Cerebellum (tissue), 5 donors: ENCODE data around the genes DUSP19 and GULP1.

DNA sequence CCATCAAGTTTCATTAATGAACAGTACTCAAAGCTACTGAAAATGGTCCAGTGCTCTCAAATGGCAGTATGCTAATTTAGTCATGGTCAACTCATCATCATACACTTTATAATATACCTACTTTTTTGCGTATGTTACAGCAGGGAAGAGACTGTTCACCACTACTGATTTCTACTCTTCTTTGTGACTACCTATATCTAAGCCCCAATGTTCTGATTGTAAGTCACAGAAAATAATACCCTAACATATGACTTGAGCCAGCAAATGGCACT lies 267.2 kb downstream of the ZNF385B start:
- PRO-cap, 3 experiments: no peak in any of the 3 experiments
- RAMPAGE, long total RNA: no peak

GRCh38 chr2:180873159-180873687 lies 107.2 kb upstream of the UBE2E3 start:
- PRO-cap, 3 experiments: no peak in any of the 3 experiments
- RAMPAGE, long total RNA: no peak

- PRO-cap, 3 experiments: no peak in any of the 3 experiments
- RAMPAGE, long total RNA: no peak
Measured at GRCh38 chr2:181013080-181014120, 33.0 kb downstream of the UBE2E3 start.

- PRO-cap, 3 experiments: no peak in any of the 3 experiments
- RAMPAGE, long total RNA: no peak
Measured at GRCh38 chr2:181223130-181223574, 234.0 kb upstream of the ITGA4 start.

- PRO-cap, 3 experiments: no peak in any of the 3 experiments
- RAMPAGE, long total RNA: no peak
Measured at GRCh38 chr2:181307450-181307962, 149.7 kb upstream of the ITGA4 start.

DNA sequence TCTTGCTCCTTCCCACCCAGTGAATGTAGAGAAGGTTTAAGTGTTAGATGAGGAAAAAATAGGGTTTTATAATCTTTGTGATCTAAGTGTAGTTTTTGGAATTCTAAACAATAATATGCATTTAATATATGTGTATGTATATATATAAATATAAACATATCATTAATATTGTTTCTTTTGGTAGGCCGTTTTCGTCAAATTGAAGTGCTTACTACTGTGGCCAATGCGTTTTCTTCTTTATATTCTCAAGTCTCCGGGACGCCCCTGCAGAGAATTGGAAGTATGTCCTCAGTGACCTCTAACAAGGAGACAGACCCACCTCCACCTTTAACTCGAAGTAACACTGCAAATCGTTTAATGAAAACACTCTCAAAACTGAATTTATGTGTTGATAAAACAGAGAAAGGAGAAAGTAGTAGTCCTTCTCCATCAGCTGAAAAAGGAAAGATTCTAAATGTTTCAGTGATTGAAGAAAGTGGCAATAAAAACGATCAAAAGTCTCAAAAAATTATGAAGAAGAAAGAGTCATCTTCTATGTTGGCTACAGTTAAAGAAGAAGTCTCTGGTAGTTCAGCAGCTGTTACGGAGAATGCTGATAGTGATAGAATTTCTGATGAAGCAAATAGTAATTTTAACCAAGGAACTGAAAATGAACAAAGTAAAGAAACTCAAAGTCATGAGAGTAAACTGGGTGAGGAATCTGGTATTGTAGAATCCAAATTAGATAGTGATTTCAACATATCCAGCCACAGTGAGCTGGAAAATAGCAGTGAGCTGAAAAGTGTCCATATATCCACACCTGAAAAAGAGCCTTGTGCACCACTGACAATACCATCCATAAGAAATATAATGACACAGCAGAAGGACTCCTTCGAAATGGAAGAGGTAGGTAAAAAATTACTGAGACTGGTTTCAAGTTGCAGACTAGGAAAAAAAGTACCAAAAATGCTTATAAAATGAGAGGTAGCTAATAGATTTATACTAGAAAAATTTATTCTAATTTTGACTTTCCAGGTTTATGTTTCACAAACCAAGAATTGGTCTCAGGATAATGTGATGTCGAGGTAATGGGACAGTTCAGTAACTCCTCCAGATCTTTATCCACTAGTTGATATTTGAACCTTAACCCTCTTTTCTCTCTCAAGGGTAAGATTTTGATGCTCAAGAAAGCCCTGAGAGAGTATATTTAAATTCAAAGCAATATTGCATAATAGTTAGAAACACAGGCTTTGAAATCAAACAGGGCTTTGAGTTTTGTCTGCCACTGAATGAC lies 10.5 kb downstream of the ITPRID2 start:
- PRO-cap, 3 experiments: no peak in any of the 3 experiments
- RAMPAGE, long total RNA: no peak

DNA sequence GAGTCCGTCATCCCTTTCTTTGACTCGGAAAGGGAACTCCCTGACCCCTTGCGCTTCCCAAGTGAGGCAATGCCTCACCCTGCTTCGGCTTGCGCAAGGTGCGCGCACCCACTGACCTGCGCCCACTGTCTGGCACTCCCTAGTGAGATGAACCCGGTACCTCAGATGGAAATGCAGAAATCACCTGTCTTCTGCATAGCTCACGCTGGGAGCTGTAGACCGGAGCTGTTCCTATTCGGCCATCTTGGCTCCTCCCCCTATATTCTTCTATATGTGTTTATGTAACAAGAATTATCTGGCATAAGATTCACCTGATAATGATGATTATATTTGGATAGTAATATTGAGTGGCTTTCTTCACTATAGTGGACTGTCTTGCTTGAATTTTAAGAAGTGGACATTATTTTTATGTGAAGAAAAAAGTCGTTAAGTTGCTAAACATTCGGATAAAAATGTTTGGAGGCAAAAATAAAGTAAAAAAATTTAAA lies 45.4 kb downstream of the PPP1R1C start:
- PRO-cap, 3 experiments: no peak in any of the 3 experiments
- RAMPAGE, long total RNA: no peak

- PRO-cap, 3 experiments: no peak in any of the 3 experiments
- RAMPAGE, long total RNA: no peak
Measured at GRCh38 chr2:182055859-182056332, 70.2 kb downstream of the PPP1R1C start.

DNA sequence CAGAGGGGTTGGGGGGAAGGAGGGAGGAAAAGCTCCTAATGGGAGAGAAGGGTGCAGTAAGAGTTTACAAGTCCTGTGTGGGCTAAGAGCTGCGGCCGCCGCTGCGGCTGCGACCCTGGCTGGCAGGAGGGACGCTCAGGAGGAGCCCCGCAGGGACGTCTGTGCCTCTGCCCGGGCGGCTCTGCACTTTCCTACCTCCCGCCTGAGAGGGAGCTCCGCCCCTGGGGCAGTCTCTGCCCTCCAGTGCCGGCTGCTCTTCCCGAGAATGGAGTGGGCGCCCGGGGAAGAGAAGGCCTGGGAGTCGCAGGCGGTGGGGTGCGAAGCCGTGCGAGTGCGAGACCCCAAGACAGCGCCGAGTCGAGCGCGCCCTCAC lies 549 bp upstream of the FRZB start:
- PRO-cap, 3 experiments: no peak in any of the 3 experiments
- RAMPAGE, long total RNA: no peak

GRCh38 chr2:183078569-183079458 lies at the start of gene DUSP19:
TSS of gene DUSP19 (plus strand) at chr2:183078747.
- PRO-cap, 3 experiments: peak in 3 of 3 experiments; most common plus-strand start chr2:183078793 (in 2); most common minus-strand start chr2:183078685 (in 2)
- RAMPAGE, long total RNA: no peak

GRCh38 chr2:184242189-184242462 lies 356.2 kb upstream of the ZNF804A start:
- PRO-cap, 3 experiments: no peak in any of the 3 experiments
- RAMPAGE, long total RNA: no peak

- PRO-cap, 3 experiments: no peak in any of the 3 experiments
- RAMPAGE, long total RNA: no peak
Measured at GRCh38 chr2:186180392-186180981, 305.6 kb upstream of the ZC3H15 start.

DNA sequence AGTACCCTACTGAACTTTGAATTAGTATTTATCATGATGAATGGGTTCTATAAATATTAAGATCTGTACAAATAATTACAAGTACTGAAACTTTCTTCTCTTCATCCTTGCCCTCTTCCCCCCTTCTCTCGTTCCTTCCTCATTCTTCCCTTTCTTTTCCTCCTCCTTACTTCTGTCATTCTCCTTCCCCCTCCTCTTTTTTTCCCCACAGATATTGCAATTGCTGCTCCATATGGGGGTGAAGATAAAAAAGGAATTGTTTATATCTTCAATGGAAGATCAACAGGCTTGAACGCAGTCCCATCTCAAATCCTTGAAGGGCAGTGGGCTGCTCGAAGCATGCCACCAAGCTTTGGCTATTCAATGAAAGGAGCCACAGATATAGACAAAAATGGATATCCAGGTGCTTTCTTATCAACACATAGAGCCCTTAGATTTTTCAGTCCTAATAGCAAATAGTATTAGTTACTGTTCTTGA lies 47.3 kb upstream of the FAM171B start:
- PRO-cap, 3 experiments: no peak in any of the 3 experiments
- RAMPAGE, long total RNA: no peak

DNA sequence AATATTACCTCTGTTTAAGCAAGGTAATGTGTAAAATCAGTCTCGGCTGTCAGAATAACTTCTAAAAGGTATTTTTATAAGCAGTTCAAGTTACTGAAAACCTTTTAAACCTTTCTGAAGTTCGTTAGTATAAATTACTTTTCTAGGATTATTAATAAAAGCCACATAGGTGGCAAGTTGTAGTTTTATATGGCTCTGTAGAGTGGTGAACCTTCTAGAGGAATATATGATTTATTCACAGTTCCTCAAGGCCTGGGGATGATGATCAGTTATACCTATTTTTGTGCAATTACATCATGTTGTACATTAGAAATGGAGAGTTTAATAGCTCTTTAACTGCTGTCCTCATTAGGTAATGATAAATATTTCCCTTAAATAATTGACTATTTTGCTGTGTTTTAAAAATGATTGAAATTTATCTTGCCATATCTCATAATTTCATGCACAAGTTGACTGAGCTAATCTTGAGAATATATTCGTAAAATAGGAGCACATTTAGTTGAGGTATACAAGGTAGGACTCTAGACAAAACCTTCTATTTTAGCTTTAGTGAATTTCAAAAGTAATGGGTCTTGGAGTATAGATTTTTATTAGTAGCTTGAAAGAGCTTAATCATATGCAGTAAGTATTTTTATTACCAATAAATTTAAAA lies 15.3 kb upstream of the FAM171B start:
- PRO-cap, 3 experiments: no peak in any of the 3 experiments
- RAMPAGE, long total RNA: no peak

- PRO-cap, 3 experiments: no peak in any of the 3 experiments
- RAMPAGE, long total RNA: no peak
Measured at GRCh38 chr2:187504785-187505737, 49.2 kb downstream of the TFPI start.

- PRO-cap, 3 experiments: no peak in any of the 3 experiments
- RAMPAGE, long total RNA: no peak
Measured at GRCh38 chr2:188278320-188279156, 13.1 kb upstream of the GULP1 start.

DNA sequence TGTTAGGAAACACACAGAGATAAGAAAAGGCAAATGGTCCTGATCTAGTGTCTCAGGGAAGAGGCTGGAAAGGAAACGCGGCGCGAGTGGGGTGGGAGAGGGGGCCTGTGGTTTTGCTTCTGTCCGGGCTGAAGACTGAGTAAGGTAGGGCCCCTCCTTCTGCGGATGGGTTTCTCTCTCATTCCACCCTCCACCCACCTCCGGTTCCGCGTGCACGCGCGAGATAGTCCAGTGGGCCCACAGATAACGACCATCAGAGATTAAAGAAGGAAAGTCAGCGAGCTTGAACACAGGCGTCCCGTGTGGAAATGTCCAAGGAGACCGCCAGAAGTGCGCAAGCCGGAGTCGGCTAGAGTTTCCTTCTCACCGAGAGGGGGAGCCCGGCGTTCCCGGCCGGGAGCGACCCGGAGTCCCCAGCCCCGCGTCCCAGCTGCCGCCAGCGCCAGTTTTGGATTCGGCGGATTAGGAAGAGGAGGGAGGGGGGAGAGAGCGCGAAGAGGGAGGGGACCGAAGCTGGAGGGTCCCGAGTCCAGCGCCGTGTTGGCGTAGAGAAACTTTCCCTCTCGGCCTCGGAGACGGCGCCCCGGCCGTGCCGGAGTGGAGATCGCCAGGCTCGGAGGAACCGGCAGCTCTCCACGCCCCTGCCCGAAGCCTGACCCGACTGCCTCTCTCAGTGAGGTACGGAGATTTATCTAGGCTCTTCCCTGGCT lies at the start of gene GULP1:
TSS of gene GULP1 (plus strand) at position 386 of the 710 bp plus-strand sequence.
- PRO-cap, 3 experiments: no peak in any of the 3 experiments
- RAMPAGE, long total RNA: no peak

DNA sequence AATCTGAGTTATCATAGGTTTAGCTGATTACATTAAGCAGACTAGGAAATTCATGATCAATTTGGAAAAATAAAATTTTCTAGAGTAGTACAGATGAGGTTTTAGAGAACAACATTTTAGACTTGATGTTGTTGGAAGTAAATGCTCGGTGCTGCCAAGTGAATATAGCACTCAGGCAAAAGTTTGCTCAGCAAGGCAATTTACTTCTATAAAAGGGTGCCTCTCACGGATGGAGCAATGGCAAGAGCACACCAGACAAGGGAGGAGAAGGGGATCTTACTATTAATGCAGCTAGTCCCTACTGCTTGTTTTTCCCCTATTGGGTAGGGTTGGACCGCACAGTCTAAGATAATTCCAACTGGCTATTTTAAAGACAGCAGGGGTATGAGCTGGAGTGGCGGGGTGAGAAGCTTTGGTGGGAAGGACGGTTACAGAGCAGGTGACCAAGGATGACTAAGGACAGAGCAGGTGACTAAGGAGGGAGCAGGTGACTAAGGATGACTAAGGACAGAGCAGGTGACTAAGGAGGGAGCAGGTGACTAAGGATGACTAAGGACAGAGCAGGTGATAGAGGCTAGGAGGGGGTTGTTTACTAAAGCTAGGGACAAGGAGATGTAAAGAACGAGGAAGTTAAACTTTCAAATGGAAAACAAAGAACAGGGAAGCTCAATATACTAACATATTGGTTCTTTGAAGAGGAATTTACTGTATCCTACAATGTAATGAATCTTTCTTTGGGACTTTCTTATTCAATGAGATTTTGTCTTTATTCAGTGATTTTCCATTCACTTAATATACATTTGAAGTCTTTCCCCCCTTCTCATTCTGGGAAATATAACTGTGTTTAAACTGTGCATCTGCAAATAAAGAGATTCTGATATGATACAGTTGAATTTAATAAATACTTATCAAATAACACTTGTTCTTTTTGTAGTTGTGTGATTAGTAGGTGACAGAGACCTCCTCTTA lies 7.3 kb downstream of the GULP1 start:
- PRO-cap, 3 experiments: no peak in any of the 3 experiments
- RAMPAGE, long total RNA: no peak

GRCh38 chr2:188527219-188527674 lies 235.6 kb downstream of the GULP1 start:
- PRO-cap, 3 experiments: no peak in any of the 3 experiments
- RAMPAGE, long total RNA: no peak

DNA sequence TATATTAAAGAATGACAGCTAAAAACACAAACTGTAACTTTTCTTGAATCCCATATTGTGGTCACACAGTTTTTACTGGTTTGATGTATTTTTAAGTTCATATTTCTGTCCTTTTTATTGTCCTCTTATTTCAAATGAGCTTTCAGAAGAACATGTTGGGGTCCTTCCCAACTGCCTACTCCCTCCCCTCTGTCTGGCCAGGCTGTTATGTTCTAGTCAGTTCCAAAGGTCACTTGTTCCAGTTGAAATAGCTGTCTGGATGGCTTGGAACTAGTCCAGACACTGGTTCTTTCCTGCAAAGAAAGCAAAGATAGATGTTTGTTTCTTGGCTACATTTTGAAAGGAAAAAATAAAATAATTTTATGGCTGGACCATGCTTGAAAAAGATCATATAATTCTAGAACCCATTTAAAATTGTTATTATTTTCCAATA lies 306.9 kb downstream of the GULP1 start:
- PRO-cap, 3 experiments: no peak in any of the 3 experiments
- RAMPAGE, long total RNA: no peak